Vein endothelial cell (primary cell): ENCODE data around the genes H3C3, H2BC4, H2BC7, H1-3, H3C8 and BTN3A1.

- CAGE, long polyA plus RNA, result no peak
Measured at GRCh38 chr6:26045336-26046103, at the start of gene H3C3. TSS of gene H3C3 (plus strand) at chr6:26045384.

GRCh38 chr6:26054856-26055433 lies 1.3 kb downstream of the H1-2 start:
- CAGE, long polyA plus RNA, result no peak

GRCh38 chr6:26056163-26056331 lies 223 bp downstream of the H1-2 start:
- CAGE, long polyA plus RNA, result no peak

- CAGE, long polyA plus RNA, result no peak
Measured at GRCh38 chr6:26112871-26113524, 5.1 kb upstream of the H1-6 start.

DNA sequence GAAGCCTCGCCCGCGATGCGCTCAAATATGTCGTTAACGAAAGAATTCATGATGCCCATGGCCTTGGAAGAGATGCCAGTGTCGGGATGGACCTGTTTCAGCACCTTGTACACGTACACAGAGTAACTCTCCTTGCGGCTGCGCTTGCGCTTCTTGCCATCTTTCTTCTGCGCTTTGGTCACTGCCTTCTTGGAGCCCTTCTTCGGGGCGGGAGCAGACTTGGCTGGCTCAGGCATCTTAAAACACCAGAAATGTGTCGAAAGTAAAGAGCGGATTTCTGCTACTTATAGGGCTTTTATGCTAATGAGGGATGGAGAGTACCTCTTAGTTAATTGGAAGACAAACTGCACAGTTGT lies at the start of gene H2BC4:
H2BC4 (minus strand) TSS at position 258 of the 356 bp plus-strand sequence.
- CAGE, long polyA plus RNA, result no peak

GRCh38 chr6:26171037-26171568 lies 12.5 kb upstream of the H2BC6 start:
- CAGE, long polyA plus RNA, result no peak

DNA sequence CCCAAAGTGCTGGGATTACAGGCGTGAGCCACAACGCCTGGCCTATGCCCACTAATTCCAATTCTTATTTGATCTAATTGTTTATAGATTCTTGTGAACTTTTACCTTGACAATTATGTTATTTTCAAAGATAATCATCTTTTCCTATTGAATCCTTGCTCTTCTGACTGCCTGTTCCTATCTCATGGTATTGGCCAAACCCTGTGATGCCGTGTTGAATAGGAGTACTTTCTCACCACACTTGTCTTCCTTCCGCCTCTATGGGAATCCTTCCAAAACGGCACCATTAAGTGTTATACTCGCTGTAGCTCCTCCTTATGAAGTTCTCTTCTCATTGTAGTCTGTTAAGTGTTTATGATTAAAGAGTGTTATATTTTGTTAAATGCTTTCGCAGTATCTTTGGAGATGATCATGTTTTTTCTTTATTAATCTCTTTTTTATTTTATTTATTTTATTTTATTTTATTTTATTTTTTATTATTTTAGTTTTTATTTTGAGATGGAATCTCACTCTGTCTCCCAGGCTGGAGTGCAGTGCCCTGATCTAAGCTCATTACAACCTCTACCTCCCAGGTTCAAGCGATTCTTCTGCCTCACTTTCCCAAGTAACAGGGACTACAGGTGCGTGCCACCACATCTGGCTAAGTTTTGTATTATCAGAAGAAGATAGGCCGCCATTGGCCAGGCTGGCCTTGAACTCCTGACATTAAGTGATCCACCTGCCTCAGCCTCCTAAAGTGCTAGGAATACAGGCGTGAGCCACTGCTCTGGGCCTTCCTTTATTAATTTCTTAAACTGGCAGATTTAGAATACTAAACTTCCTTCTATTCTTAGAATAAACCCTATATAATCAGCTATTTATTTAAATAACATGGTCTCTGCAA lies 10.0 kb upstream of the H2BC6 start:
- CAGE, long polyA plus RNA, result no peak

DNA sequence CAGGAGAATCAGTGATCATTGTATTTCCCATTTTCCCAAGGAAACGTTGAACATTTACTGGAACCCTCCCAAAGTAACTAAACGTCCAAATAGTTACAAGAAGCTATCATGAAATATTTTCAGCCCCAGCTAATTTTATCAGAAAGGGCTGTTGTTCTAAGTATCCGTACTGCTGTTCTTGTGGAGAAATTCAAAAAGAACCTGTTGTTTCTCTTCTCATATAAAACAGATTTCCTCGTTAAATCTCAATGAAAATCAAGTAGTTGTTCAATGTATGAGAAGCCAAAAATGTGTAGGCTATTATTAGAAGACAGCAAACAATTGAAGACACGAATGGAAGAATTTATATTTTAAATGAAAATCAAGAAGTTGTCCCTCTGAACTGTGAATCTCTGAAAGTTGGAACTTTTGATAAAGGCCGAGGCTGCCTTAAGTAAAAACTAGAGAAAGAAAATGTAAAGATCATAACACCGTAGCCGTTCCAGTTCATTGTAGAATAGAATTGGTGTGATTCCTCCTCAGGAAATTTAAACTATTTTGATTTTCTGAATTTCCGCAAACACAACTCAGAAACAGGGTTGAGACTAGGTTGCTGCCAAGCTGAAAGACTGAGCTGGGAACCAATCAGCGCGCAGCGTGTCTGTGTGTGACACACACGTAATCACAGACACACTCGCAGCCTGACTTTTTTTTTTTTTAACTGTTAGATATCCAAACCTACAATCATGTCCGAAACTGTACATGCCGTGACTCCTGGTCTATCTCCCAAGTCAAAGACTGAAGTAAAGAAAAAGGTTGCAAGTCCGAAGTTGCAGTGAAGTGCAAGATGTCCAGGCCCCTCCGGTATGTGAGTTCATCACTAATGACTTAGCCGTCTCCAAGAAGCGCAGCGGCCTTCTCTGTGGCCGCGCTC lies 2.0 kb downstream of the H3C4 start:
- CAGE, long polyA plus RNA, result no peak

GRCh38 chr6:26199399-26200378 lies at the start of gene H2BC7:
TSS of gene H2BC7 (plus strand) at chr6:26199516.
- CAGE, long polyA plus RNA, result no peak

- CAGE, long polyA plus RNA, result no peak
Measured at GRCh38 chr6:26205899-26206617, 1.6 kb downstream of the H4C5 start.

DNA sequence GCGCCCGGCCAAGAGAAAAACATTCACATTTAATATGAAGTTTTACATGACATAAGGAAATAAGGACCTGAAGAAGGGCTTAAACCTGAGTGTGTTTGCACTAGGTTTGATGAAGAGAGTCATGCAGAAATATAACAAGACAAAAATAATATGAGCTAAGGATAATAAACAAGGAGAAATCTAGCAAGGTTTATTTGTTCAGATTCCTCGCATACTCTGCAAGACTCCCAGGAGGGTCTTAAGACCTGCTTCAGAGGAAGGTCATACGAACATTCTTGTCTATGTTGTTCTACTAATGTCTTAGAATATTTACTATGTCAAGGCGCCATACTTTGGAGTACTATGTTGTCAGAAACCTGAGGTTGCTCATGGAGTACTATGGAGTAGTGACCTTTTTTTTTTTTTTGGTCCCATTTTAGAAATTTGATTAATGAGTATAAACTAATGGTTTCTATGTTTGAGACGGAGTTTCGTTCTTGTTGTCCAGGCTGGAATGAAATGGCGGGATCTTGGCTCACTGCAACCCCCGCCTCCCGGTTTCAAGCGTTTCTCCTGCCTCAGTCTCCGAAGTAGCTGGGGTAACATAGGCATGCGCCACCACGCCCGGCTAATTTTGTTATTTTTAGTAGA lies 2.0 kb downstream of the H2BC8 start:
- CAGE, long polyA plus RNA, result no peak

GRCh38 chr6:26215031-26215201 lies 1.6 kb downstream of the H2BC8 start:
- CAGE, long polyA plus RNA, result no peak

- CAGE, long polyA plus RNA, result no peak
Measured at GRCh38 chr6:26234479-26235316, at the start of gene H1-3. TSS of gene H1-3 (minus strand) at chr6:26234987.

- CAGE, long polyA plus RNA, result no peak
Measured at GRCh38 chr6:26243728-26244276, 3.0 kb downstream of the H4C7 start.

DNA sequence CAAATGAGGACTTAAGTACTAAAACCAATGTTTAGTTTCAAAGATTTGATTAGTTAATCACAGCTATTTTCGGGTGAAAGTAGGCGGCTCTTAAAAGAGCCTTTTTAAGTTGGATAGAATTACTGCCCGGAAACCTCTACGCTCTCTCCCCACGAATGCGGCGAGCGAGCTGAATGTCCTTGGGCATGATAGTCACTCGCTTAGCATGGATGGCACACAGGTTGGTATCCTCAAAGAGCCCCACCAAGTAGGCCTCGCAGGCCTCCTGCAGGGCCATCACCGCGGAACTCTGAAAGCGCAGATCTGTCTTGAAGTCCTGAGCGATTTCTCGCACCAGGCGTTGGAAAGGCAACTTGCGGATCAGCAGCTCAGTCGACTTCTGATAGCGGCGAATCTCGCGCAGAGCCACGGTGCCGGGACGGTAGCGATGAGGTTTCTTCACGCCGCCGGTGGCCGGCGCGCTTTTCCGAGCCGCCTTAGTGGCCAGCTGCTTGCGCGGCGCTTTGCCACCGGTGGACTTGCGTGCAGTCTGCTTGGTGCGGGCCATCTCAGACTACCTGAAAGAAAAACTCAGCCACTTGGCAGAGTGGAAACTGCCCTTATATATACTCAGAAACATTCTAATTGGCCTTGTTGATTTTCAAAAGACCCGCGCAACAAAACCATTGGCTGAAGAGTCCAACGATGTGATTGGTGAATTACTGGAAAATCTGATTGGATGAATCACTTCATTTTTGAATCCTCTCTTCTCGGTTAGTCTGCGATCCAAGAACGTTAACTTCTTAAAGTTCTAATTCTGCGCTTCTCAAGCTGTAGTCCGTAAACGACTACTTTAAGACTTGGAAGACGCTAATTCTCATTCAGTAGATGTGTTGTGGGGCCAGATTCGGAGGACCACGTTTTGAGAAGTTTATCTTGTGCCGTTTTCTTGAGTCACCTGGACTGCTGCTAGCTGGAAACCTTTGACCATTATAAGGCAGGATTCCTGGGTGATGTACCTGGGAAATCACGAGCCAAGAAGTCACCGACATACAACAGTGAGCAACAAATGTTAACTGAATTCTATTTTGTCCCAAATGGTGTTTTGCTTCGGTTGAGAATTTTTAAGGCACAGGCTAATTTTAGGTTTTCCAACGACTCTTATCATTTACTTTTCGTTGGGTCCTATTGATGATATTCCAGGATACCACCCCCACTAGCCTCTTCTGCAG lies at the start of gene H3C8:
H3C8 (minus strand) TSS at position 576 of the 1,211 bp plus-strand sequence.
- CAGE, long polyA plus RNA, result no peak

GRCh38 chr6:26272049-26272779 lies 517 bp upstream of the H2BC10 start:
- CAGE, long polyA plus RNA, result no peak

DNA sequence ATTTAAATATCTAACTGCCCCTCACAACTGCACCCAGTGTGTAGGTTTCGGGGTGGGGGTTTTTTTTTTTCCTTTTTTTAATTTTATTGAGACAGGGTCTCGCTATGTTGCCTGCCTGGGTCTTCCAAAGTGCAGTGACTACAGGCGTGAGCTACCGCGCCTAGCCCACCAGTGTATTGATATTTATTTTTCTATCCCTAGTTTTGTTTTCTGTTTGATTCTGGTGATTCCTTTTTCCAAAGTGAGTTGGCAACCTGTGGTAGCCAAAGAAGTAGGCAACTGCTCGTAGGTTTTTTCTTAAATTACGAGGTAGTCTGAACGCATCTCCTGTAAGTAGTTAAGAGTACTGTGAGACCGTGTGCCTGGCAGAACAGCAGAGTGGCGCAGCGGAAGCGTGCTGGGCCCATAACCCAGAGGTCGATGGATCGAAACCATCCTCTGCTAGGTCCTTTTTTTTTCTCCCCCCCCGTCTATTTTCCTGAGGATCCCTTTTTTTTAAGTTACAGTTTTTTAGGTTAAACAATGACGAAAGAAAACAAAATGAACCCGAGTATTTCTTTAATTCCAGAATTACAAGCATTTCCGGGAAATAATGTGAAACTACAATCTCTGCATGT lies 928 bp upstream of the H4C8 start:
- CAGE, long polyA plus RNA, result no peak

DNA sequence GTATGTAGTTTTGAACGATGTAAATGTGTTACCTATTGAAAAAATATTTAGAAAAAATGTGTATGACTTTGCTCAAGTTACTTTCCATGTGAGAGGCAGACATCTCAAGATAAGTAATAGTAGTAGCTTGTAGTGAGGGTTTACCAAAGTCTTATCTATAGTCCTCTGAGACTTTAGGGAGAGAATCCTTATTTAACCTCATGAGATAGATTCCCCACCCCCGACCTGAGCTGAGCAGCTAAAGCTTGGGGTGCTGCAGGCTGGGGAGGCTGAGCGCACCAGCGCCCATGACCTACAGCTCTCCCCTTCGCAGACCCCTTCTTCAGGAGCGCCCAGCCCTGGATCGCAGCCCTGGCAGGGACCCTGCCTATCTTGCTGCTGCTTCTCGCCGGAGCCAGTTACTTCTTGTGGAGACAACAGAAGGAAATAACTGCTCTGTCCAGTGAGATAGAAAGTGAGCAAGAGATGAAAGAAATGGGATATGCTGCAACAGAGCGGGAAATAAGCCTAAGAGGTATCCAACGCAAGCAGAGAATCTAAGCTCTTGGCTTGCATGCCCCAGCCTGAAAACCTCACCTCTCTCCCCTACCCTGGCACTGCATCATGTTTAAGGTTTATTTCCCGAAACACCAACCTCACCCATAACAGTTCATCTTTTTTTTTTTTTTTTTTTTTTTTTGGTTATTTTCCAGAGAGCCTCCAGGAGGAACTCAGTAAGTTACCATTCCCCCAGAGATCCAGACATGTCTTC lies 7.8 kb downstream of the BTN3A2 start:
- CAGE, long polyA plus RNA, result no peak

- CAGE, long polyA plus RNA, result no peak
Measured at GRCh38 chr6:26384113-26384513, 1.2 kb downstream of the BTN2A2 start.

DNA sequence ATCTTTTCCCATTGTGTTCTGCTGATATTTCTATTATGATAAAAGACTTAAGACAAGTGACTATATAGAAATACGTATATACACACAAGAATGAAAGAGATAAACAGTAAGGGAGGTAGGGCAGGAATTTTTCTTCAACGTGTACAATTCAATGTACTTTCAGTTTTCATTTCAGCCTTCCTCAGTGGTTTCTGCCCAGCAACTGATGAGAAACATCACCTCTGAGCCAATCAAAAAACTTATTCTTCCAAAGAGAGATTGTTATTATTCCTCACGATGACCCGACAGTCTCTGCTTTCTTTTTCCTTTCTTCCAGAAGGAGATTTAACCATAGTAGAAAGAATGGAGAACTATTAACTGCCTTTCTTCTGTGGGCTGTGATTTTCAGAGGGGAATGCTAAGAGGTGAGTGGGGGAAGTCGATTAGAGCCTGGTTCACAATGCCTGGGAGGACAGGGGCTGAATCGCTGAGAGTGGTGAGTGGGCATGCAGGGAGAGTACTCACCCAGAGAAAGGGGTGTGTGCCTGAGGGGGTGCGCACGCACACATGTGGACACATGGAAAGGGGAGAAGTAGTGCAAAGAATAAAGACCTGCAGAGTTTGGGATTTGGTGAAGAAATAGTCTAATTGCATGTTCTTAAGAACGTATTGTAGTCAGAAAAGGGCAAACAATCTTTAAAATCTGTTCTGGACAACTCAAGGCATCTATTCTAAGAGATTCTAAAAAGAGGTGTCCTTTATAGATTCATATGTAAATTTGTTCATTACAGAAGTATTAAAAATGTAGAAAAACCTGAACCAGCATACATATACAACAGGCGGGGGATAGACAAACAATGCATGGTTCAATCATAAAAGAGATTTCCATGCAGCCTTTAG lies at the start of gene BTN3A1:
BTN3A1 (plus strand) TSS at position 267 of the 879 bp plus-strand sequence.
- CAGE, long polyA plus RNA, result no peak